ENCODE measurements around a stretch of chr6.

DNA sequence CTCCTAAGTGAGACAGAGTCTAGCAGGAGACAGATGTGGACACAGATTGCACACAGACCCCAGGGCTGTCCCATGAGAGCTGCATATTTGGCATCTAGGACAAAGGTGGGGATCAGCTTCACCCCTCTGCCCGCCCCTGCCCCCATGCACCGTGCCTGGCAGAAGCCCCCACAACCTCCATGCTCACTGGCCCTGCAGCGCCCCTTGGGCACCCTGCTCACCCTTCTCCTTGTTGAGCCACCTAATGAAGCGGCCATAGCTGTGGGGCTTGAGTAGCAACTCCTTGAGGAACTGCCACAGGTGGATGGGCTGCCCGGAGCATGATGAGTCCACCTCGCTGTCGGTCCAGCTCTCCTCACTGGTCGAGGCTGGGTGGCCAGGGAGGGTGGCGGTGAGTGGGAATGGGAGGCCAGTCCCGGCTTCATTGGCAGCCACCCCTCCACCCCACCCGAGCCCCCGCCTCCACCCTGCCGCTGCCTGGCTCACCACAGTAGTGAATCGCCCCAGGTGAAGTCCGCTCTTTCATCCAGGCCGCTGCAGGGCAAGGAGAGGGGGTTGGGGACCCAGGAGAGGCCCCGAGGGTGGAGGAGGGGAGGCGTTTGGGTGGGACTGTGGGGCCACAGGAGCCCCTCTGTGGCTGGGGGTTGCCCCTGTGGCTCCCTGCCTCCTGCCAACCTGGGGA lies 17.0 kb downstream of the SPDEF start:
- RAMPAGE, long total RNA: no peak
- RRBS: 89% methylated on average over 5 of the region's 18 CpGs

DNA sequence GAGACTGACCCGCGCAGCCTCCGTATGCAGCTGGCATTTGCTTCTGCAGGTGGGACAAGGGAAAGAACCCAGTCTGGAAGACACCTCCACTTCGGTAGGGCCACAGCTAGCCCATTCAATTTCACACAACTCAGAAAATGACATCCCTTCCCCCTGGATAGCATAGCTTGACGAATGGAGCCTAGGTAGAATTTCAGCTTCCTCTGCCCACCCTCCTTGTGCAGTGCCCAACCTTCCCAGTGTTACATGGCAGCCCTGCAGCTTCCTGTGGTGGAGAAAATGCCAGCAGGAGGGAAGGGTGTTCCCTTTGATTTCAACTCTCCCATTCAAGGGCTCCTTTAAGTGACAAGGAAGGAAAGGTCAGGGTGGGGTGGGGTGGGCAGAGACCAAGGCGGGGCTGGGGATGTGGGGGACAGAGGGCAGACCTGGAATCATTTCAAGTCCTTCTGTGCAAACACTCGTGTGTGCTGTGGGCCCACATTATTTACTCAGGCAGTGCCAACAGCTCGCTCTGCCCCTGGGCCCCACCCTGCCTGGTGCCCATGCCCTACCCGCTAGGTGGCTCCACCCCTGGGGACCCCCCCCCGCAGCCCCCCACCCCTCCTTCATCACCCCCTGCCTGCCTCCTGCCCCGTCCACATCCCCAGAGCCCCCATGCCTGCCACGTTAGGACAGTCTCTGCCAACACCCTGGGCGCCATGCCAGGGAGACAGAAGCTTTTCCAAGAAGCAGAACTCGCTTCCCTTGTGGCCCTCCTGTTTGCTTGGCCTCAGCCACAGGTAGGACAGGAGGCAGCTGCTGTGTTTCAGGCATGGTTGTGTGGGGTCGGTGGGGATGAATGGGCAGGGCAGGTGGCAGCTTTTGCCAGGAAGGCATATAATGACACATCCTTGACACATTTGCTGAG lies 9.5 kb downstream of the SPDEF start:
- RAMPAGE, long total RNA: no peak
- RRBS: no CpG with 5 or more reads among the region's 15 CpGs

GRCh38 chr6:34576501-34576988 lies 20.4 kb upstream of the SPDEF start:
- RAMPAGE, long total RNA: no peak
- RRBS: no CpG with 5 or more reads among the region's 11 CpGs

- RAMPAGE, long total RNA: no peak
- RRBS: no CpG with 5 or more reads among the region's 11 CpGs
These were observed 39.7 kb upstream of the SPDEF start for GRCh38 chr6:34595663-34596446.

DNA sequence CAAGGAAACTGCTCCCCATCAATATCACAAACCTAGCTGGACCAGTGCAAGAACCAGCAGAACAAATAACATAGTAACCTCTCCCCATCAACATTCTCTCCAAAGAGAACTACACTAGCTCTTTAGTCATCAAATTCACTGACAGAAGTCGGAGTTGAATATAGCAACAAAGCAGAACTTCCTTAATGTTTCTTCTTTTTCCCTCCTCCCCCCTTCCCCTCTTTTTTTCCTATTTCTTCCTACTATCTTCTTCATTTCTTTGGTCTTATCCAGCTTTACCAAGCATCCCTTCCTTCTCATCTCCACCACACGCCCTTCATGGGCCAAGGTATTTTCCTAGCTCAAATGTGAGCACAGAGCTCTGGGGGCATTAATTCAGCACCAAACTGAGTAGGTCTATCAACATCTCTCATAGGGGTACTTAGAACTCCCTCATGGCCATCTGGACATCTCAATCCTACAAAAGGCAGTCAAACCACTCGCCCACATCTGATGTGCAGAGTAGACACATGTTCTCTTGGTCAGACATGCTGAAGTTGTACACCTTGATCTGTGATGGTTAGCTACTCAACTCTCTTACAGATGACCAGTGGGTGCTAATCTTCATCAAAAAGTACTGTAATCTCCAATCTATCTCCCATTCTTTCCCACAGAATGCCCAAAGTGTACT lies 69.0 kb upstream of the SPDEF start:
- RAMPAGE, long total RNA: no peak
- RRBS: no CpG with 5 or more reads among the region's 3 CpGs

DNA sequence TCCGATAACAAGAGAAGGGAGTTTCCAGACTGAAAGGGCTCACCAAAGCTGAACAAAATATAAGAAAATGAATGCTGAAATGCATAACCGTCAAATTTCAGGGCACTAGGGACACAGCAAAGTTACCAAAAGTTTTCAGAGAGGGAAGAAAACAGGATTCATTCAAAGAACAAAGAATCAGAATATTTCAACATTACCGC lies 23.8 kb downstream of the ILRUN start:
- RAMPAGE, long total RNA: no peak
- RRBS: no CpG with 5 or more reads among the region's 3 CpGs

GRCh38 chr6:34792631-34793072 lies 769 bp downstream of the BLTP3A start:
- RAMPAGE, long total RNA: no peak
- RRBS: no CpG with 5 or more reads among the region's 11 CpGs

GRCh38 chr6:34858799-34859482 lies 28.9 kb downstream of the TAF11 start:
- RAMPAGE, long total RNA: no peak
- RRBS: no CpG with 5 or more reads among the region's 8 CpGs

GRCh38 chr6:35026122-35026681 lies 114.9 kb downstream of the TCP11 start:
- RAMPAGE, long total RNA: no peak
- RRBS: no CpG with 5 or more reads among the region's 6 CpGs

GRCh38 chr6:35026682-35027305 lies 114.3 kb downstream of the TCP11 start:
- RAMPAGE, long total RNA: no peak
- RRBS: no CpG with 5 or more reads among the region's 1 CpG

DNA sequence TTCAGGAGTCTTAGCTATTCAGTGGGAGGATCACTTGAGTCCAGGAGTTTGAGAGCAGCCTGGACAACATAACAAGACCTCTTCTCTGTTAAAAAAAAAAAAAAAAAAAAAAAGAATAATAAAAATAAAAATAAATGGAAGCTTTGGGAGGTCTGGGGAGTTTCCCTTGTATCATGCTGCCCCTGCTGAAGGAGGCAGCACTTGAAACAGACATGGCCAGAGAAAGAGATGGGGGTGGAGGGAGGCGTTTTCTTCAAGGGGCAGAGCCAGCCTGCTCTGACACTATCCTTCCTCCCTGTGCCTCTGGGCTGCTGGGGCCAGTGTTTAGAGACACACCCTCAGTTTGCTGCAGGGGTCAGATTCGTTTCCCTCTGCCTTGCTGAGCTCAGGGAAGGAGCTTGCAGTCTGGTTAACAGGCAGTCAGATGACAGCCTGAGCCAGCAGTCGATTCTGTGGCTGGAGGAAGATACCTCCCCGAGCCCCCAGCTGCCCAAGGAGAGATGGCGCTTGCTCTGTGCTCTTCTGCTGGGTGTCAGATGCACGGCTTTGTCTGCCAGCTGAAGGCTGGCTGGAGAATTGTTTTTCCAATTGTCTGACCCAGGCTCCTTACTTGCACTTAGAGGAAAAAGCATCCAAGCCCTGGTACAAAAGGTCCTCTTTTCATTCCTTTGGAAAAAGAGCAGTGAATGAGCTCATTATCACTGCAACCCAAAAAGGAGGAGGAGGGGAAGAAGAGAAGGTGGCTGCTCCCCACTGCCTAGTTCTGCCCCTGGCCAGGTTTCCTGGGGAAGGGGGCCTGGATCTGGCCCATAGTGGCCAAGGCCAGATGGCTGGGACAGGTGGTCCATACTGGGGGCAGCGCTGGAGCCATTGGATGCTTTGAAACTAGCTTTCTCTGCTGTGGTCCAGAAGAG lies 88.4 kb downstream of the TCP11 start:
- RAMPAGE, long total RNA: no peak
- RRBS: no CpG with 5 or more reads among the region's 7 CpGs

DNA sequence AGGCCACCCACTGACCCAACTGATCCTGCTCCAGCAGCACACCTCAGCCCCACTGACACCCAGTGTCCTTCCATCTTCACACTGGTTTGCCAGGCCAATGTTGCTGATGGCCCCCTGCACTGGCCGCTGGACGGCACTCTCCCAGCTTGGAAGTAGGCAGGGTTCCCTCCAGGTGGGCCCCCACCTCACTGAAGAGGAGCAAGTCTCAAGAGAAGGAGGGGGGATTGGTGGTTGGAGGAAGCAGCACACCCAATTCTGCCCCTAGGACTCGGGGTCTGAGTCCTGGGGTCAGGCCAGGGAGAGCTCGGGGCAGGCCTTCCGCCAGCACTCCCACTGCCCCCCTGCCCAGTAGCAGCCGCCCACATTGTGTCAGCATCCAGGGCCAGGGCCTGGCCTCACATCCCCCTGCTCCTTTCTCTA lies 25.4 kb upstream of the FANCE start:
- RAMPAGE, long total RNA: no peak
- RRBS: no CpG with 5 or more reads among the region's 6 CpGs

- RAMPAGE, long total RNA: no peak
- RRBS: no CpG with 5 or more reads among the region's 5 CpGs
These were observed 12.8 kb downstream of the TEAD3 start for GRCh38 chr6:35484047-35484482.

- RAMPAGE, long total RNA: no peak
- RRBS: no CpG with 5 or more reads among the region's 9 CpGs
These were observed 52.3 kb upstream of the TULP1 start for GRCh38 chr6:35564704-35565670.

DNA sequence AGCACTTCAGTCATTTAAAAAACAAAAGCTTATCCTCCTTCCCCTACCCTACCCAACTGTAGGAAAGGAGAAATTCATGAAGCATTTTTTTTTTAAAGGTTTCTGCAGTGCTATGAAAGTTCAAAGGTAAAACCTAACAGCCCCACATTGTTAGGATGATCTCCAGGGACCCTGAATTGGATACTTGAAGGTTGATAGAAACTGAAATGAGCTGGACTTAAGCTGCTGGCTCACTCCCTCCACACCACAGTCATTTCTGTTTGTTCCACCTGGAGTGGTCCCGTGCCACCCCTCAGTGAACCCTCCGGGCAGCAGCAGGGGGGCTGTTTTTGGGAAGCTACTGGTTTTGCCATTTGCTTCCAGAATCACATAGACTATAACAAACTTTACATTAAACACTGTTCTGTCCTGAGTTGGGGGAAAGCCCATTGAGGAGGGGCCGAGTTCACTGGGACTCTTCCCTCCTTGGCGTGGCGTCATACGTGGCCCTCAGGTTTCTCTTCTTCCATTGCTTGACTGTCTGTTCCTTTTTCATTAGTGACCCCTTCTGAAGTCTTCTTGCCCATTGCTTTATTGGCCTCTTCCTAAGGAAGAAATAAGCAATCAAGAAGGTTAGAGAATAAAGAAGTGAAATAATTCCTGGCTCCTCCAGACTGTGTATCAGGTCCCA lies 62.8 kb upstream of the TULP1 start:
- RAMPAGE, long total RNA: no peak
- RRBS: no CpG with 5 or more reads among the region's 6 CpGs

DNA sequence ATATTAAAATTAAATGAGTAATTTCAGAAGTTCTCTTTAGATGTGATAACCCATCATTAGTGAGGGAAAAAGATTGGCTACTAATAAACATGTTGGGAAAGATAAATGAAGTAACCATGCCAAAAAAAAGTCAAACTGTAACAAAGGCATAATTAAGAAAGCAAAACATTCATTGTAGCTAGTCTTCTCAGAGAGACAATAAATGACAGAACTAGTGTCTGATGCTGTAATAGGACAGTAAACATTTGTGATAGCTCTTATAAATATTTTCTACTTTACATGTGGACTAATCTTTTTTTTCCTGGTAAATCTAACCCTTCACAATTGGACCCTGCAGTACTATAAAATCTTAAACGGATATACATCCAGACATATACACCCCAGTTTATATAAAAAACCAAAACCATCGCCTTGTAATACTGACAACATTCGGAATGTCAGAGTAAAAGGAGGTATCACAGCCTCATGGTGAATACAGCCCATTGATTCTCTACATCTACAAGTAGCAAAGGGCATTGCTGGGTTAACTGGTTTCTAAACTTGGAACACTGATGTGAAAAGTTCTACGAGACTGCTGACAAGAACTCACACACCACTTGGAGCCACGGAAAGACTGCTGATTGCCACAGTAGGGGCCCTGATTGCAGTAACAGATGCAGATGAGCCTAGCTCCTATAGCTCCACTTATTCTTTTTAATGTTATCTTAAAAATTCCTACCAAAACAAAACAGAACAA lies 87.7 kb downstream of the FKBP5 start:
- RAMPAGE, long total RNA: no peak
- RRBS: no CpG with 5 or more reads among the region's 5 CpGs

GRCh38 chr6:35662842-35663511 lies 25.7 kb downstream of the FKBP5 start:
- RAMPAGE, long total RNA: no peak
- RRBS: 68% methylated on average over 2 of the region's 7 CpGs

GRCh38 chr6:35689027-35689534 lies 366 bp upstream of the FKBP5 start:
- RAMPAGE, long total RNA: no peak
- RRBS: 1% methylated on average over 6 of the region's 18 CpGs

GRCh38 chr6:35727943-35728854 lies 8.6 kb upstream of the ARMC12 start:
- RAMPAGE, long total RNA: no peak
- RRBS: under 1% methylated on average over 31 of the region's 59 CpGs

DNA sequence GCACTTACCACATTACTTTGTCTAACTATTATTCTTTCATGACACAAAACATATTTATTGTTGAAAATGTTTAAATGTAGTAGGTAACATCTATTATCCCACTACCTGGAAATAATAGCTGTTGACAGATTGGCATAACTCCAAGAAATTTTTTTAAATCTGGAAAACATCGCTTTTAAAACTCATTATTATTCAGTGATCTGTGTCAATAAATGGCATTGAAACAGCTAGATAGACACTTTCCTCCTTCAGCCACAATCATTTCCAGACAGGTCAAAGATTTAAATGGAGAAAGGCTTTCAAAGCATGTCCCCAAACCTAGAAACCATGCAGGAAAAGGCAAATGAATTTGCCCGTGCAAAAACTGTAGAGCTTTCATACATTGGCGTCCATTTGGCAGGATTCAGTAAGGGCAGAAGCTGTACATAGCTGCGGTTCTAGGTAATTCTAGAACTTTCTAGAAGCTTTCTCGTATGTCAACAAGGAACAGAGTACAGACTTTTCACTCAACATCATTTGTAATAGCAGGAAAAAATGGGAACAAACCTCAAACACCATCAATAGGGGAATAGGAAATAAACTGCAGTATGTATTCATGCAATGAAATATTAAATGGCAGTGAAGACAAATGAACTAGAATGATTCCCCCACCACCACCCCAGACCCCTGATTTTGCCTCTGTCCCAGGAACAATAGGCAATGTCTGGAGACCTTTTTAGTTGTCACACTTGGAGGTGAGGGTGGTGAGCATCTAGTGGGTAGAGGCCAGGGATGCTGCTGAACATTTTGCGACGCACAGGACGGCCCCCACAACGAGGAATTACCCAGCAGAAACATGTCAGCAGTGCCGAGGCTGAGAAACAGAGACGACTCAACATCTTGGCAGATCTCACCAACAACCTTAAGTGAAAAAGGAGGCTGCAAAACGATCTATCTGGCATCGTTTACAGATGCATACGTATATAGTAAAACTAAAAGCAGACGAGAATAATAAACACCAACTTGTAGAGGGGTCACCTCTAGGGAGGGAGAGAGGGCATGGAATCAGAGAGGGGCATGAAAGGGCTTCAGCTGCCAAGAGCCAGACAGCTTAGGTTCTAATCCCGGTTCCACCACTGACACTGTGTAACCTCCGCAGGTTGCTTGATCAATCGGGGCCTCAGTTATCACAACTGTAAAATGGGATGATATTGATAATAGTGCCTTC lies 10.9 kb upstream of the MAPK13 start:
- RAMPAGE, long total RNA: no peak
- RRBS: no CpG with 5 or more reads among the region's 18 CpGs